Placental epithelial cell (primary cell): ENCODE measurements around the genes GRM3 and GTPBP10.

DNA sequence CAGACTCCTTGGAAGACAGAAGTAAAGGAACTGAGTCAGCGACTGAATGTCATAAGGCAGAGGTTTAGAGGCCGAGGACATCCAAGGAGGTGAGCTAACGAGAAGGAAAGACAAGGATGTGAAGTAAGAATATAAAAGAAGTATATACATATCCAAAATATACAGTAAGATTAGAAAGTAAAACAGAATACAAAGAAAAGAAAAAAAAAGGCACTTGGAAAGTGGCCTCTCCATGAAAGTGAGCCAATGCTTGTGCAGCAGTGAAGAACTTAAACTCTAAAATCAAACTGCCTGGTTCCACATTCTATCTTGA lies 24.0 kb downstream of the SEMA3D start:
- CAGE, long polyA plus RNA: no peak

GRCh38 chr7:85185383-85186567 lies 1.1 kb downstream of the SEMA3D start:
- CAGE, long polyA plus RNA: no peak

DNA sequence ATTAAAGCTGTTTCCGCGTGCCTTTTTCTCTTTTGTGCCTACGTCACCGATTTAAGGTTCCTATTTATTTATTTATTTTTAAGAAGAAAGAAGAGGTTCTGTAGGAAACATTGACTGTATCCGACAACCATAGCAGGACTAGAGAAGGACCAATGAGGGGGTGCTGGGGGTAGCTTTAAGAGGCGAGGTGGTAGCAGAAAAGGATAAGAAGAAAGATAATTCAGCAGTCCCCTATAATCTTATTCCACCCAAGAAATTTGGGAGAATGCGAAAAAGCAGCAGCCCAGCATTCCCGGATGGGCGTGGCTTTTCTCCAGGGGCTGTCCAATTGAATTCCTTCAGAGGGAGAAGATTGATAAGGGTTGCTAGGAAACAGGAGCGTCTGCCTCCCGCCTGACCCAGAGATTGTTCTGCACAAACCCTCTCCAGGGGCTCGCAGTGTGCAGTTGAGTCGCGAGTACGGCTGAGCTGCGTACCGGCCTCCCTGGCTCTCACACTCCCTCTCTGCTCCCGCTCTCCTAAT lies at the start of gene GRM3:
TSS of gene GRM3 (plus strand) at position 436 of the 523 bp plus-strand sequence.
- CAGE, long polyA plus RNA: no peak

DNA sequence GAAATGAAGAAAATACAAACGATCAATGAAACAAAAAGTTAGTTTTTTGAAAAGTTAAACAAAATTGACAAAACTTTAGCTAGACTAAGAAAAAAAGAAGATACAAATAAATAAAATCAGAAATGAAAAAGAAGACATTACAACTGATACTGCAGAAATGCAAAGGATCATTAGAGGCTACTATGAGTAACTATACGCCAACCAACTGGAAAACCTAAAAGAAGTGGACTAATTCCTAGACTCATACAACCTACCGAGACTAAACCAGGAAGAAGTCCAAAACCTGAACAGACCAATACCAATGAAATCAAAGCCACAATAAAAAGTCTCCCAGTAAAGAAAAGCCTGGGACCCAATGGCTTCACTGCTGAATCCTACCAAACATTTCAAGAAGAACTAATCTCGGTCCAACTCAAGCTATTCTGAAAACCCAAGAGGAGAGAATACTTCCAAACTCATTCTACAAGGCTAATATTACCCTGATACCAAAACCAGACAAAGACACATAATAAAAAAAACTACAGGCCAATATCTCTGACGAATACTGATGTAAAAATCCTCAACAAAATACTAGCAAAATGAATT lies 20.4 kb downstream of the ELAPOR2 start:
- CAGE, long polyA plus RNA: no peak

- CAGE, long polyA plus RNA: no peak
Observed at GRCh38 chr7:87598183-87598606, 2.5 kb downstream of the ABCB1 start.

- CAGE, long polyA plus RNA: no peak
Observed at GRCh38 chr7:88229483-88230094, 9.8 kb upstream of the SRI start.

DNA sequence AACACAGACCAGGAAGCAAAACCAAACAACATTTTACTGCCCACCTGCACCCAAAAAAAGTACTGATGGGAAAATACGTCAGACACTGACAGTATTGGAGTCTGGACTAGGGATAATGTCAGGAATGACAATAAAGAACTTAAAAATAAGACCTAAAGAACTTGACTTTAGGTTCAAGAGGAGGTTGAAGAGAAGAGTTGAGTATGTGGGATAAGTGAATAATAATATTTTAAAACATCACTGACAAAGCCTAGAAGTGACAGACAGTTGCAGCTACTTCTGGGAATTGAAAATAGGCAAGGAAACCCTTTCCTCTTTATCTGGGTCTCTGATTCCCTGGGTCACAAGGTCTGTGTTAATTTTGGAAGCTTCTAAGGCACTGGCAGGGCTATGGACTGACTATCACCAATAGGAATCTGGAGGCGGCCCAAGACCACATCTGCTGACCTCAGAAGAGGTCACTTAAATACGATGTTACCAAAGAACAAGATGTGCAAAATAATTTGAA lies 5.2 kb upstream of the STEAP4 start:
- CAGE, long polyA plus RNA: no peak

GRCh38 chr7:90118272-90118535 lies 36.1 kb upstream of the STEAP1 start:
- CAGE, long polyA plus RNA: no peak

DNA sequence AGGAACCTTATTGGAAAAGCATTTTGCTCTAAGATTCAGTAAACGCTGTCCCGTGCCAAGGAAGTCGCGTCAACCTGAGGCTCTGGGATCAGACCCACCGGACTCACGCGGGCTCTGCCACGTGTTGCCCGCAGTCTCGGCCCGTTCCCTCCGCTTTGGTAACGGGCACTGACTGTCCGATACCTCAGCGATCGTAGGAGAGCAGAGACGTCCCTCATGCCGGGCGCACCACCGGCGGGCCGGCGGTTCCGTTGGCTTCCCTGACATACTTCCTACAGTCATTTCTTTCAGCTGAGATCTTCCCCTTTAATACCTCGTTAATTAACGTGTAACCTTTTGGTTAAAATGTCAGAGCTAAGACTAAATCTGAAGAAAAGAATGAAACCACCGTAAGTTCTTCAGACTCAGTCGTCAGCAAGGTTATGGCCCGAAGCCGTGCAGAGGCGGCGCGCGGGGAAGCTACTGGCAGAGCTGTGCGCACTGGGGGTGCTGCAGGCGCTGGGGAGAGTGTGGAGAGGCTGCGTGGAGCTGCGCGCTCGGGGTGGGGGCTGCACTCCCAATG lies 35.7 kb upstream of the STEAP1 start:
- CAGE, long polyA plus RNA: no peak

- CAGE, long polyA plus RNA: no peak
Observed at GRCh38 chr7:90178651-90179150, 24.4 kb downstream of the STEAP1 start.

DNA sequence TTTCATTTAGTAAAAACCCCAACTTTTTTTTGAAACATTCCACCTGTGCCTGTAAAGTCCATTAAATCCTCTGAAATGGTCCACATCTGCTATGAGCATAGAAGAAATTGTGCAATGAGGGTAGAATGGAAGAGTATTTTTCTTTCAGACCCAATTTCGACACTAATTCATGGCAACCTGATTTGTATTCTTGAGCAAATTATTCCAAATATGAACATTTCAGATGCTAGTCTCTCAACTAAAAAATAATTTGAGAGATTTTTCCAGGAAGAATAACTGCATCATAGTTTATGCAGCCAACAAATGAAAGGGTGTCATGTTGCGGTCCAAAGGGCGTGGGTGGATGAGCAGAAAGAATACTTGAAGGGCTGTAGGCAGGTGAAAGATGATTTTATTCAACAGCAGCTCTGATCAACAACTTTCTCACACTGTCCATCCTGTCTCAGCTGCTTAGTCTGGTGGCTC lies 11.3 kb downstream of the STEAP2 start:
- CAGE, long polyA plus RNA: no peak

DNA sequence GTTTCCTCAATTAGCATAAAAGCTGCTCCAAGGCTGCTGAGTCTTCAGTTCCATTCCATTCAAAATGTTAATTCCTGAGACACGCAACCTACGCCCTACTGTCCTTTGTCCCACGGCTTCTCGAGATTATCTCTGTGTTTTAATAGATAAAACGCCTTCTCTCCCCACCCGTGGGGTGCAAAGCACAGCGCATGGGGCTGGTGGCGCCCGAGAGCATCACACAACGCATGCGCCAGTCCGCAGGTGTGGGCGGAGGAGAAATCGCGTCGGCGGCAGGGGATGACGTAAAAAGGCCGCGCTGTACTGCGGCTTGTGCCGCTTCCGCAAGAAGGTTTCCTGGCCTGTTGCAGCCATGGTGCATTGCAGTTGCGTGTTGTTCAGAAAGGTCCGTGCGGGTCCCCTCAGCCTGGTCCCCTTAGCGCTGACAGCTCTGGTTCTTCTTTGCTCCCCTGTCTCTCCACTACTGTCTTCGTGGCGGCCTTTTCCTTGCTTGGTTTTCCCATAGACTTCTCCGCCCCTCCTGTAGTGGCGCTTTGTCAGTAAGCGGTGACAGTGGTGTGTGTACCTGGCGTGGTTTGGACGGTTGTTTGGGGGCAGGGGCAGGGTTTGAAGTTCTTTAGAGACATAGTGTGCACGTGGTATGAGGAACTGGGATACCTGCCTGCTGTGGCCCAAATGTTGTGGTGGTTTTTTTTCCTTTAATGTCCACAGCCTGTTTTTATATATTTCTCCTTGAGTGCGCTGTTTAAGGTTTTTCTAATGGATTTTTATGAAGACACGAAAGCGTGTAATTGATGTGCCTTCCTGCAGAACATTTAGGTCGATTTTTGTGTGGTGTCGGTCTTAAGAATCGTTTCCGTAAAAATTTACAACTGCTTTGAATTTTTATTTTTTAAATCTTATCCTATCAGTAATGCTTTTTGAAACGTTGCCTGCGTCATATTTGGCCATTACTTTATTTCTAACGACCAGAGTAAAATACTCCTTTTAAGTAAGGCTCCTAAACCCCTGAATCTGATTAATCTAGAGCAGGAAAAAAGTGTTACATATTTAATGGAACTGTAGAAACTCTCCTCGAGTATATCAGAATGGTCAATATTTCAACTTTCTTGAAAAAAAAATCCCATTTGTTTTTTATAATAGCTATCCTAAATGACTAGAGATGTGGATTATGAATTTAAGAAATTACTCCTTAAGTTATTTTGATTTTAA lies at the start of gene GTPBP10:
TSS of gene GTPBP10 (plus strand) at position 327 of the 1,212 bp plus-strand sequence.
- CAGE, long polyA plus RNA: no peak

DNA sequence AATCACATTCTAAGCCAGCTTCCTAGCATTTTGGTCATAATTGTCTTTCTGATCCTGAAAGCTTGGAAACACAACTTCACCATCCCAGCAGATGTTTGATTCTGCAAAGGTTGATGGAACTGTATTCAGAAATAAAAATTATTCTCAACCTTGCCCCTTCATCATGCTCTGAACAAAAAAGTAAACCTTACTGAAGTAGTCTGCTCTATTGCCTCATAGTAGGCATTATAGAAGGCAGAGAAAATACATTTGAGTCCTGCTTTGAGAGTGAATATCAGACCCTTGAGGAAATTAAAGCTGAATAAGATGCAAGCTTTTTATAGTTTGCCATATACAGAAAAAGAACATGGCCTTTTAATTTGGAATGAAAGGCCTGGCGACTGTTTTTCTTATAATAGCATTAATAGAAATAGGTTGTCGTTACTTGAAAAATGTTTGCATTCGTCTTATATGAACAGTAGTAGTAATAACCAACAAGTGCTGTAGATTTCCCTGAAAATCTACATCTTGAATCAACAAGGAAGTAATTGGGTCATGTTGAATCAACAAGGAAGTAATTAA lies 7.9 kb downstream of the CLDN12 start:
- CAGE, long polyA plus RNA: no peak

DNA sequence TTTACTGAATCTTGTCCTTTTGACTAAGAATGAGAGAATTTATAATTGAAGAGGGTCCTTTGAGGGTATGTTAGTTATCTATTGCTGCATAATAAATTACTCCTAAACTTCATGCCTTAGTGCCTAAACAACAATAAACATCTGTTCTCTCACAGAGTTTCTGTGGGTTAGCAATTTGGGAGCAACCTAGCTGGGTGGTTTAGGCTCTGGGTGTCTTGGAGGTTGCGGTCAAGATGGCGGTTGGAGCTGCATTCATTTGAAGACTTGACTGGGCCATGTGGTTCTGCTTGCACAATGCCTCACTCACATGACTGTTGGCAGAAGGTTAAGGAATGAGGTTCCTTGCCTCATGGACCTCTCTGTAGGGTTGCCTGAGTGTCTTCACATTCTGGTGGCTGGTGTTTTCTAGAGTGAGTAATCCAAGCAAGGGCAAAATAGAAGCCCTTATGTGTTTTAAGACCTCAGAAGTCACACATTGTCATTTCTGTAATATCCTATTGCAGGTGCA lies 51.9 kb downstream of the CDK14 start:
- CAGE, long polyA plus RNA: no peak

DNA sequence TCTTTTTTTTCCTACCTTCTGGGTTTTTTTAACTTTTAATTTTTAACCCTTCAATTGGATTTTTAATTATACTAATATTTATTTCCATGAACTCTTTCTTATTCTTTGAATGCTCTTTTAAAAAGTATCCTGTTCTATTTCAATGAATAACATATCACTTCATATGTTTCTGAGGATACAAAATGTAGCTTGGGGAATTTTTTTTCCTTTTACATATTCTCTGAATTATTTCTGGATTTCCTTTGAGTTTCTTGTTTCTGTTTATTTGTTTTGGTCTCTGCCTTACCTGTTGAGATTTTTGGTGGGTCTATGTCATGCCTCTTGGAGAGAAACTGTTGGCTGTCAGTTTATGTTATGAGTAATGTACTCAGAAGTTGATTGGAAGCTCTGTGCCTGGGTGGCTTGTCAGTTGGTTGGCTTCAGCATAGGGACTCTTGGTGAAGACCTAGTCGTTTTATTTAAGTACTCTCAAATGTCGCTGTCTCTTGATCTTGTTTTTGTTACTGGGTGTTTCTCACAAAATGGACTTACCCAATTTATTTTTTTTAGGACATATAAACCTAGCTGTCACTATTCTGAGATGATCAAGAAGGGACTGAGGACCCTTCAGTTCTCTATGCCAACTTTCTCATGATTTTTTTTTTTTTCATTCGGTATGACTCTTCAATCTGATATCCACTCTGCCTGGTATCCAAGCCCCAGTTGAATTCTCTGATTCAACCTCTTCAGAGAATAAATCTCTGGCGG lies 132.5 kb downstream of the CDK14 start:
- CAGE, long polyA plus RNA: no peak

DNA sequence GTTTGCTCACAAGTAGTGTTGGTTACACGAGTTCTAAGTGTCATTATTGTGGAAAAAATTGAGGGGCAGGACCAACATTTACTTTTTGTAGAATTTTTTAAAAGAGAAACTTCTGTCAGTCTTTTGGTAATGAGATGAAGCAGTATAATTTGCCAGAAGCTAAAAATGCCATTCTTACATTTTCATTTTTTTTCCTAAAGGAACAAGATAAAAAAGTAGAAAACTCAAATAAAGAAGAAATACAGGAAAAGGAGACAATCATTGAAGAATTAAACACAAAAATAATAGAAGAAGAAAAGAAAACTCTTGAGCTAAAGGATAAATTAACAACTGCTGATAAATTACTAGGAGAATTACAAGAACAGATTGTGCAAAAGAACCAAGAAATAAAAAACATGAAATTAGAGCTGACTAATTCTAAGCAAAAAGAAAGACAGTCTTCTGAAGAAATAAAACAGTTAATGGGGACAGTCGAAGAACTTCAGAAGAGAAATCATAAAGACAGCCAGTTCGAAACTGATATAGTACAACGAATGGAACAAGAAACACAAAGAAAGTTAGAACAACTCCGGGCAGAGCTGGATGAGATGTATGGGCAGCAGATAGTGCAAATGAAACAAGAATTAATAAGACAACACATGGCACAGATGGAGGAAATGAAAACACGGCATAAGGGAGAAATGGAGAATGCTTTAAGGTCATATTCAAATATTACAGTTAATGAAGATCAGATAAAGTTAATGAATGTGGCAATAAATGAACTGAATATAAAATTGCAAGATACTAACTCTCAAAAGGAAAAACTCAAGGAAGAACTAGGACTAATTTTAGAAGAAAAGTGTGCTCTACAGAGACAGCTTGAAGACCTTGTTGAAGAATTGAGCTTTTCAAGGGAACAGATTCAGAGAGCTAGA lies 60.2 kb downstream of the AKAP9 start:
- CAGE, long polyA plus RNA: no peak

- CAGE, long polyA plus RNA: no peak
Observed at GRCh38 chr7:92043492-92044221, 90.6 kb downstream of the CYP51A1 start.

DNA sequence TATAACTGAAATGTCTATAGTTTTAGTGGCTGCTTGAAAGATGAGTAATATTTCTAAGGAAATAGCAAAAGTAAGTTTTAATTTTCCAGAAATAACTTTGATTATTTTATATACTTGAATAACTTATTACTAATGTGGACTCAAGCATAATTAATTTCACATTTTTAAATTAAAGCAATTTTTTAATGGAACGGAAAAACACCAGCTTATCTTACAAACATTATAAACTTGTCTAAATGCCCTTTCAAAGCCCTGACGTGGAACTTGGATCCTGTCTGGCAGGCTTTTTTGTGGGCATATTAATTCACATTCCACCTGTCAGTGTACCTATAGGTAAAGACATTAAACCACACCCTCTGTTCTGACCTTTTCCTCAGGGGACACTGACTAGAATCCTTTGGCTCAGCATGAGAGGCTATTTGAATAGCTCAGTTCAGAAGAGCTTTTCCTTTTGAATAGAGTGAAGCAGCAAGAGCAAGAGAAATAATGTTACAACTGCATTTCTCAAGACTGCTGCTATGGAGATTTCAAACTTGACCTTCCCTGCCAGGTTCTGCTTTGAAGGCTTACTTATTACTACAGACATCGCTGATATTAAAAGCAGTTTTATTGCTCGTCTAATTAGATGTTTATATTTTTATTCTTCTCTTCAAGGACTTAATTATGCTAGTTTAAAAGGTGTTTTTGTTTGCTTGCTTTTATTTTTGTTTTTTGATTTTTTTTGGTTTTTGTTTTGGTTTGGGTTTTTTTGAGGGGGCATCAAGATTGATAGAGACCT lies 76.9 kb downstream of the CYP51A1 start:
- CAGE, long polyA plus RNA: no peak

DNA sequence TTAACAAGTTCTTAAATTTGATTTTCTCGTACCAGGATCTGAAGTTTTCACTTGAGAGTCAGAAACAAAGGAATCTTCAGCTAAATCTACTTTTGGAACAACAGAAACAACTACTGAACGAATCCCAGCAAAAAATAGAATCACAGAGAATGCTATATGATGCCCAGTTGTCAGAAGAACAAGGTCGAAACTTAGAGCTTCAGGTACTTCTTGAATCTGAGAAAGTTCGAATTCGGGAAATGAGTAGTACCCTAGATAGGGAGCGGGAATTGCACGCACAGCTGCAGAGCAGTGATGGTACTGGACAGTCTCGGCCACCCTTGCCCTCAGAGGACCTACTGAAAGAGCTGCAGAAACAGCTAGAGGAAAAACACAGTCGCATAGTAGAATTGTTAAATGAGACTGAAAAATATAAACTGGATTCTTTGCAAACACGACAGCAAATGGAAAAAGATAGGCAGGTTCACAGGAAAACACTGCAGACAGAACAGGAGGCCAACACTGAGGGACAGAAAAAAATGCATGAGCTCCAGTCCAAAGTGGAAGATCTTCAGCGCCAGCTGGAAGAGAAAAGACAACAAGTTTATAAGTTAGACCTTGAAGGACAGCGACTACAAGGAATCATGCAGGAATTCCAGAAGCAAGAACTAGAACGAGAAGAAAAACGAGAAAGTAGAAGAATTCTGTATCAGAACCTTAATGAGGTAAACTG lies 37.5 kb downstream of the CYP51A1 start:
- CAGE, long polyA plus RNA: no peak

- CAGE, long polyA plus RNA: no peak
Observed at GRCh38 chr7:92135147-92135874, 1.0 kb upstream of the CYP51A1 start.